ENCODE measurements around the gene EPB41L4B.

- PRO-cap = bidirectional peak, plus-strand start at chr9:107283608, minus-strand start at chr9:107283492; bidirectional peak, plus-strand start at chr9:107284108, minus-strand start at chr9:107283975
- RRBS = 2% methylated on average over 46 of the region's 82 CpGs
These were observed 687 bp downstream of the RAD23B start for GRCh38 chr9:107283420-107284511.

GRCh38 chr9:107302018-107302472 lies 19.0 kb downstream of the RAD23B start:
- PRO-cap = no peak

- PRO-cap = no peak
- RRBS = no CpG with 5 or more reads among the region's 5 CpGs
These were observed 23.2 kb downstream of the RAD23B start for GRCh38 chr9:107306271-107306786.

DNA sequence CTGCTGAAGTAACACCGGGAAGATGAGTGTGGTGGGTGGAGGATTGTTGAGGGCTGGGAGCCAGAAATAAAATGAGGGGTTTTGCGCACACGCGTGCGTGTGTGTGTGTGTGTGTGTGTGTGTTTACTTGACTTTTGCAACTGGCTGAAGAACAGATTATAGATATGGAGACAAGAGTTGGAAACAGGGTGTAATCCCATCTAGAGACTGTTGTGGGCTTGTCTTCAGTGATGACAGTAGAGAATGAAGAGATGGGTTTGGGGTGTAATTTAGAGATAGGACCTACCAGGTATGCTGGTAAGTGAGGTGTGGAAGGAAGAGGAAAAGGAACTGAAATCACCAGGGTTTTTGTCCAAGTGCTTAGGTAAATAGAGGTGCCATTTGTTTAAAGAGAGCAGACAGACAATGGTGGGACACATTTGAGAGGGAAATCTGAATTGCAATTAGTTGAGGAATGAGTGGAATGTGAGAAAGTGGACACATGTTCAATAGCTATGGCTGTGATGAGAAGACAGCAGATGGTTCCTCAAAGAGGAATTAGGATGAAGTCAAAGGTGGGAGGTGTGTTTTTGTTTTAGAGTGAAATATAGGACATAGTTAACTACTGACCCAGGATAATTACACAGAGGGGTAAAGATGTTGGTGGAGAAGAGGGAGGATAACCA lies 34.1 kb downstream of the RAD23B start:
- PRO-cap = no peak
- RRBS = no CpG with 5 or more reads among the region's 5 CpGs

DNA sequence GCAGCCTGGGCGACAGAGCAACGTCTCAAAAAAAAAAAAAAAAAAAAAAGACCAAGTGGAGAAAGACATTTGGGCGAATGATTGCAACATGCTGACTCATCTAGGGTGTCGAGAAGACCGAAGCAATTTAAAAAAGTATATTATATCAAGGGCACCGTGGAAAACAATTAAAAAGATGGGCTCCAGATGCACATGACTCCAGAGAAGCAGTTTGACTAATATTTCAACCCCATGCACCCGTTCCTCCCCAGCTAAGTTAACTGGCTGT lies 9.1 kb downstream of the KLF4 start:
- PRO-cap = no peak
- RRBS = no CpG with 5 or more reads among the region's 7 CpGs

DNA sequence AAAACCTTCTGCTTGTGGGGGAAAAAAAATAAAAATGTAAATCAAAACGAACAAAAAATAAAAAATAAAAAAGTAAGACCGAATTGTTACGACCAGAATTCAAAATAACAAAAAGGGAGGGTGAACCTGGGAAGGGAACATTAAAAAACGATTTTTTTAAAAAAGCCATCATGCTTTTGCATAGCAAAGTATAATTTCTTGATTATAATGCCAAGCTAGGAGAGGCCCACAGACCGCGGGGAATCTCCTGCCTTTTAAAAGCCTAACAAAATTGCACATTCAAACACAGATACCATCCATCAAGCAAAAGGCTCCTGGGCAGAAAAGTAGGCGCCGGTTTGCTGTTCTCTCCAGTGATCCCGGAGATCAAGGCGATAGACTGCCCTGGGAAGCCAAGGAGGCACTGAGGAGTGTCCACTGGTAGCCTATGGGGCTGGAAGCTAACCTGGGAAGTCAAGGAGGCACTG lies 3.0 kb downstream of the KLF4 start:
- PRO-cap = no peak
- RRBS = no CpG with 5 or more reads among the region's 10 CpGs

- PRO-cap = no peak
- RRBS = 62% methylated on average over 10 of the region's 15 CpGs
These were observed 1.2 kb downstream of the KLF4 start for GRCh38 chr9:107488519-107488665.

DNA sequence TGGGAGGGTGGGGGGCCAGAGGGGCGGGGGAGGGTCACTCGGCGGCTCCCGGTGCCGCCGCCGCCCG lies 95 bp downstream of the KLF4 start:
- PRO-cap = no peak
- RRBS = 3% methylated on average over 5 of the region's 8 CpGs

DNA sequence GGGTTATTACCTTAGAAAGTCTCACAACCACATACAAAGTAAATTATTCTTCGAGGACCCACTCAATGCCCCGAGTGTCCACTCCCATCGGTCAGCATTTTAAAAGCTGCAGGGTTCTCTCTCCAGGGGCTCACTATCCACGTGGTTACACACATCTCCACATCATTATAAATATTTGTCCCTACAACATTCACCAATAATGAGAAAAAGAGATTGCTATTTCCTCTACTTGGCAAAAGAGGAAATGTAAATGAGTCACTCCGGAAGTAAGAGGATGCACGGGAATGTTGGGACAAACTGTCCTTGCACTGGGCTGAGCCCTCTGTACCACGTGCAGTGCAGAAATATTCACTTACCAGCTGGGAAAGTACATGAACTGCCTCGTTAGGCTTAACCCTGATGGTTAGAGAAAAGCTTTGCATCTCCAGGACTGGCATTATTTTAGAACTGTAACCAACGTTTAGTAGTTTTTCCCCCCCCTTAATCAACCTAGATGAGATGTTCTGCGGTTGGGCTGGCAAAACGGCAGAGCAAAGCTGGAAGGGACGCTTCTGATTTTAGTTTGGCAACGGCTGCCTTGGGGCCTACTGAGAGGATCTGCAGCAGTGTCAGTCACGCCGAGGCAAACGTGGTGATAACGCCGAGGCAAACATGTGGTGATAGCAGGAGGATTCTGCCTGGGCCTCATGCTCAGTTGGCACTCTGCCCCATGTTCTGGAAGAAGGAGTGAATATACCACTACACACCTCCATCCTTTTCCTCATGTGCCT lies 661.2 kb upstream of the KLF4 start:
- PRO-cap = no peak
- RRBS = no CpG with 5 or more reads among the region's 18 CpGs

GRCh38 chr9:109014194-109014820 lies 1.0 kb upstream of the CTNNAL1 start:
- PRO-cap = no peak
- RRBS = no CpG with 5 or more reads among the region's 9 CpGs

- PRO-cap = no peak
- RRBS = no CpG with 5 or more reads among the region's 8 CpGs
These were observed 67.4 kb downstream of the EPB41L4B start for GRCh38 chr9:109253382-109253936.

DNA sequence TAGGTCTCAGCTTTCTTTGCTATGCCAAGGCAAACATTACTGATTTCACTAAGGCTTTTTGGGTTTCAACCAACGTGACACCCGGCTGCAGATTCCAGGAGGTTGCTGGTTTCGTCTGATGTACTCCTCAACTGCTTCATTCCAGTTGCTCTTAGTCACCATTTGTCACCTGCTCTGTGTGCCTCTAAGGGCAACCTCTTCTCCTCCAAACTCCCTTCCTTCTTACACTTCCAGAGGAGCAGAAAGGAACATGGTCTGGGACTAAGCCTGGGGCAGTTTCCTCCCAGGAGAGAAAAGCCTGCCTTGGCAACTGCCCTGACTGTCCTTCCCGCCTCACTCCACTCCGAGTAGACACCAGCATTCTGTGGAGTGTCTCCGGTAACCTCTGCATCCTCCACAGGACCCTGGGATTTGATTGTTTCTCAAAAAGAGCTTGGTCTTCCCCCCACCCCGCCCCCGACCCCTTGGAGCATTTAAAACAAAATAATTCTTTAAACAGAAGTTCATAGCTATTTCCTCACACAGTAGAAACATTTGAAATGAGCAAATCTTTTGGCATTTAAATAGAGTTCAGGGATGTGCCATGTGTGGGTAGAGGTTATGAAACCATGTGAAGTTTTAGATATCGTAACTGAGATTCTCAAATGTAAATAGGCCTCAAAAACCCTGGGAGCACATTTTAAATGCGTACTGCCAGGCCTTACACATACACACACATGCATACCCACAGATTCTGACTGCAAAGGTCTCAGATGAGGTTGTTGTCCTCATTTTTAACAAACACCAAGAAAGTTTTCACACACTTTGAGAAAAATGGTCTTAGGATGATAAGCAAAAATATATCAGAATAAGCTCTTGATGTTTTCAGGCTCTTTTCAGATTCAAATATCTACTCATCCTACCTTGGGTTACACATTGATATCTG lies 66.7 kb downstream of the EPB41L4B start:
- PRO-cap = no peak
- RRBS = no CpG with 5 or more reads among the region's 10 CpGs

- PRO-cap = bidirectional peak, plus-strand start at chr9:109321209, minus-strand start at chr9:109320999
- RRBS = 2% methylated on average over 40 of the region's 67 CpGs
These were observed at the start of gene EPB41L4B for GRCh38 chr9:109320804-109321575. Gene EPB41L4B, minus strand, starts transcription at chr9:109321059.

DNA sequence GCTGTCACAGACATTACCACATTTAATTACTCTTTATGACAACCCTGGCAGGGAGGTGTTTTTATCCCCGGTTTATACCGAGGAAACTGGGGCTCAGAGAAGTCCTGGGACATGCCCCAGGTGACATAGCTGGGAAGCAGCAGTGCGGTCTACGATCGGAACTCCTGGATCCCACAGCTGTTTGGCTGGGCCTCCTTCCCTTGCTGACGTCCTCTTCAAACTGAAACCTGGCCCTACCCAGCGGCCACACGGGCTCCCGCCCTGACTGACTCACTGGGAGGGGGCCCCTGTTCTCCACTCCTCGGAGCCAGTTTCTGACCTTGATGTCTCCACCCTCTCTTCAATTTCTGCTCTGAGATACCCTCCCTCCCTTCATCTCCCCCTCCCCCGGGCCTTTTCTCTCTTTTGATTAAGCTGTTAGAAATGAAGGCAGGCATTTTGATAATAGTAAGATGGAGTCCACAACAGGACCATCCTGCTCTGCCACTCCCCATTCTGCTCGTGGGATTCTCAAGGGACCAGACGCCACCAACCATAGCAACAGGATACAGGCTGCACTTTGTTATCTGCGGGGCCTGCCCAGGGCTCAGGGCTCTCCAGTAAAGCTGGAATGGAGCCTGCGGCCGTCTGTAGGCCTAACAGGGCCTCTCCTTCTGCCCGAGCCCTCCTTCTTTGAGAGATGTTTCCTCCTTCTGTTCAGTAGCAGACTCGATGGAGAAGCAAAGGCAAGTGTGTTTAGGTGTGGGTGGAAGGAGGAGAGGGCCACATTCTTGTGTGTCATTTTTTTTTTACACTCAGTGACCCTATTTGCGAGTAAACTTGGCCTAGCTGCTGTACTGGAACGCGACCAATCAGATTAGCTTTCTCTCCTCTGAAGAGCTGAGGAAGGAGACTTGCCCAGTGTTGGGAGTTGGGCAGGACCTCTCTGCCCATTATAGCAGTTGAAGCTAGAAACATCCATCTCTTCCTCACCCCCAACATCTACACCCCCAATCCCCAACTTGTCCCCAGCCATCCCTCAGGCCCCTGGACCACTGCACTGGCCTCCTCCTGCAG lies 8.7 kb upstream of the EPB41L4B start:
- PRO-cap = unidirectional peak, minus-strand start at position 222 of the sequence
- RRBS = no CpG with 5 or more reads among the region's 21 CpGs

DNA sequence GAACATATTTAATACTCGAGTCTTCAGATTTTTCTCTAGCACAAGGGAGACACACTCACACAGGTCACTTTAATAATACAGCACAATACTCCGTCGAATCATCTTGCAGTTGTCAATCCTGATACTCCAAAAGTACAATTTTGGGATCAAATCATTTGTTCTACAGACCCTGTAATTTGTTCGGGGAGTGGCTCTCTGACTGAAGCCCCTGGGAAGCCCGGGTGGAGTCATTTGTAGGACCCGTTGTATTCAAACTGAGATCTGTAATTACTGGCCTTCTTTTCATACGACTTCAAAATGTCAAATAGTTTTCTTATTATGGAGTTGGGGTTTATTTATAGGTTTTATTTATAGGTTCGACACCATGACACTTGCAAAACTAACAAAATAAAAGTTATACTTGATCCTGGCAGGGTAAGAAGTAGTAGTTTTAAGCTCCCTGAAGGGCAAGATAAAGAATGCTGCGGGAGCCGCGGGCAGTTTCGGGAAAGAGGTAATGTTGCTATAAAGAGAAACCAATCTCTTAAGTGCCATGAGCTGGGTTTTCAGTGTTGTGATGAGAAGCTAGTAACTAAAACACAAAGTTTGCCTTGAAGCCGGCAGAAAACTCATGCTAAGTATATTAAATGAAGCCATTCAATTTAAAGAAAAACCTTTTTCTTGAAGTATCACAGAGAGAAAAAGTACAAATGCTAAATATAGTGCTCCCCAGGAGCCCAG lies 24.9 kb downstream of the PTPN3 start:
- PRO-cap = no peak
- RRBS = no CpG with 5 or more reads among the region's 13 CpGs

DNA sequence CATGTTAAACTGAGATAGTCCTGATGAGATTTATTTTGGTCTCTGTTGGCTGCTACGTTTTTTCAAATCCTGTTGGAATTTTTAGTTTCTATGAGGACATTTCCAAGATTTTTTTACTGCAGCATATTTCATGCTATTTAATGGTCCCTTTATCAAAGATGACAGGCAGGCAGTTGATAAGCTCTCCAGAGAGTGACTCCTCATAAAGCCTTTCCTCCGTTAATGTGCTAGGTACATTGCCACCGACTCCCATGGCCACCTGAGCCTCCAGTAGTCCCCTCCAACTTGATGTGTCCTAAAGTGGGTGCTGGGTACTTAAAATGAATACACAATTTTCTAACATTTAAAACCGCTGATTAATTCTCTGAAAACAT lies 51.0 kb upstream of the PALM2AKAP2 start:
- PRO-cap = no peak
- RRBS = no CpG with 5 or more reads among the region's 4 CpGs

DNA sequence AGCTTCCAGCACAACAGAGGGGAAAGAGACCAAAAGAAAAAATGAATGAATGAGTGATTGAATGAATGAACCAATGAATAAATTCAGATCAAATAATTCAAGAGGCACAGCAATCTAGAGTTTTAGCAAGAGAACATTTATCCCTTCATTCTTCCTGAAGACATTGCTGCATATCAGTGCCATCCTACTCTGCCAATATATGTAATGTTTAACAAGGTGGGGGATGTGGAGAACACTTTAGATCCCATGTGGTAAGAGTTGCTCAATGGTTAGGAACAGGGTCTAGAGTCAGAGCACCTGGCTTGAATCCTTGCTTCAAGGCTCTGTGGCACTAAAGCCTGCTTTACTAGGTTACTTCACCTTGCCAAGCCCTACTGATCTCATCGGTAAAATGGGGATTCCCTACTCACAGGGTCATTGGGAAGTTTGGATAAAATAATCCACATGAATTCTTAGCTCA lies 142.6 kb downstream of the PALM2AKAP2 start:
- PRO-cap = no peak
- RRBS = no CpG with 5 or more reads among the region's 1 CpG

GRCh38 chr9:109974054-109974865 lies 194.3 kb downstream of the PALM2AKAP2 start:
- PRO-cap = no peak
- RRBS = no CpG with 5 or more reads among the region's 7 CpGs

- PRO-cap = no peak
- RRBS = no CpG with 5 or more reads among the region's 4 CpGs
These were observed 157.8 kb downstream of the C9orf152 start for GRCh38 chr9:110050147-110050513.

DNA sequence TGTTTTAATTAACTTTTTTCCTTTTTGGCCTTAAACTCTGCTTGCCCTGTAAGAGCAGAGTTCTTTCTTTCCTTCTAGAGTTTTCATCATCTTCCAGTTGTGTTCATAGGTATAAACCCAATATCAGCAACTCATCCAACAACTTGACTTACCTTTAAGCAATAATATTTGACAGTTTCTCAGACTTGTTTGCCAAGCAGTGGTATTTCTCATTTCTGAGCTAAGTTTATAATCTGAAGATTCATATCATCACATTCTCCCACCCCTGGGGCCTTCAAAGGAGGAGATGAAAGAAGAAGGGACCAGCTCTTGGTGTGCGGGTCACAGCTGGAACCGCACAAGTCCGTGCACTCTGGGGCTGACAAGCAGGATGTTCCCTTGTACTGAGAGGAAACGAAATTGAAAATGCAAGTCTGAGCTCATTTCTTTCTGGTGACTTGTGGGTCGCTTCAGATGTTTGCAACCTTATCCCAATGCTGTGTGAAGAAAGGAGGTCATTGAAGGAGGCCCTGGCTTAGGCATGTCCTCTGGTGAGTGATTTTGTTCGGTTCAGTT lies 59.7 kb downstream of the C9orf152 start:
- PRO-cap = no peak
- RRBS = no CpG with 5 or more reads among the region's 6 CpGs